ENCODE measurements around a stretch of chr10.

DNA sequence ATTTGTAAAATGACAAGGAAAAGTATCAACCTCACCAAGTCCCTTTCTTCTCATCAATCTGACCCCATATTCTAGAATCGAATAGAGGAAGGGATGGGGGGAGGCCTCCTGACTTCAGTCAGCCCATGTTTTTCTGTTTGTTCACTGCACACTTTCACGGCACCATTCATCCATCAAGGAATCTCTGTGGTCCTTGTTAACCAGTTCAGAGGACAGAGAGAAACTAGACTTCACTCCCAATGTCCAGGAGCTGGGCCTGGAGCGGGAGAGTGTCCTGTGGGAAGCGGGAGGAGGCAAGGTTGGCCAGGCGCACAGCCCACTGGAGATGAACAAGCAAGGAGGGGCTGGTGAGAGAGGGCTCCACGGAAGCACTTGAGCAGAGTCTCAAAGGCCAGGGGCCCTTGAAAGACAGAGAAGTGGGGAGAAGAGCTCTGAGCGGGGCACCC, 49.4 kb downstream of the ZMIZ1 start:
- CAGE, long polyA plus RNA, result no peak
- RRBS, result no CpG with 5 or more reads among the region's 7 CpGs

- CAGE, long polyA plus RNA, result no peak
- RRBS, result no CpG with 5 or more reads among the region's 7 CpGs
These were observed 54.6 kb downstream of the ZMIZ1 start for GRCh38 chr10:79123311-79123851.

GRCh38 chr10:79136241-79136994, 67.7 kb downstream of the ZMIZ1 start:
- CAGE, long polyA plus RNA, result no peak
- RRBS, result no CpG with 5 or more reads among the region's 2 CpGs

GRCh38 chr10:79149274-79149539, 80.4 kb downstream of the ZMIZ1 start:
- CAGE, long polyA plus RNA, result no peak
- RRBS, result no CpG with 5 or more reads among the region's 2 CpGs

DNA sequence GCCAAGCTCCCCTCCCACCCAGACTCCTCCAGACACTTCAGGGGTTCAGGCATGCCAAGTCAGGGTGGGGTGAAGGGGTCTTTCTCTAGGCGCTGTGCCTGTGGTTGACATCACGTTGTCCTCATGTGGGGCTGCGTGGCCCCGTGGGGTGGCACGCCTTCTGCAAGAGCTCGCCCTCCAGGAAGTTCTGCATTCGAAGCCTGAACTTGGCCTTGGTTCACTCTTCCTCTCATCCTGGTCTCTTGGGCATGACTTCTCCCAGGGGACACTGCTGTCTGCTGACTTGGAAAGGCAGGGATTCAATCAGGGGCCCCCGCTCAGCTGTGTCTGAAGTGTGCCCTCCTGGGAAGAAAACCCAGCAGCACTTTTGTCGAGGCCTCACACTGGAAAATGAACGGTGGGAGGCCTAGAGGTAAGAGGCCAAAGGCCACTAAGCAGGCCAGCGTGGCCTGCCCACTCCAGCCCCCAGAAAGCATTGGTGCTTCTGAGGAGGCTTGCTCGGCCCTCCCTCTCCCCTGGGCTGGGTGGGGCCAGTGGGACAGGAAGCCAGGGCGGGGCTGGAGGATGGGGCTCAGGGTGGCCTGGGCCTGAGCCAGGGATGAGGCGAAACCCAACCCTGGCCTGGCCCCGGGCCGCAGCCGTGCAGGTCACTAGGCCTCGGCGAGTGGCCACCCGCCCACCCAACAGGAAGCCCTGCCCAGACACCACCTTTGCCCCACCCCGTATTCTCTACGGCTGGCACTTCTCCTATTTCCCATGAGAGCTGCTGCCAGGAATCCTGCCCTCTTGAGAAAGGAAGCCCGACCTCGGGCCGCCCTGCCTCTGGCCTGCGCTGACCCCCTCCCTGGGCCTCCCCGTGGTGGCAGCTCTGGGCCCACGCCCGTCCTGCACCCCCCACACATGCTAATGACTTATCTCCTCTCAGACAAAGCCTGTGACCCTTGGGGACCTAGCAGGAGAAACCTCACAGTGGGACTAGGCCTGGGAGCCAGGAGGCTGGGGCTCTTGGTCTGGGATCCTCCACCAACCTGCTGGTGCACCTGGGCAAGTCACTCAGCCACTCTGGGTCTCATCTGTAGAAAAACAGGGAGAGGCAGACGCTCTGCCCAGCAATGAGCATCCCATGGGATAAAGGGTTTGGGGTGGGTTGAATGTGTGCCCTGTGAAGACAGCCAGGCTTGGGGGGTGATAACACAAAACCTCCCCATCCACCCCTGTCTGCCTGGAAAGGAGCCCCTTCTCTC, 81.2 kb downstream of the ZMIZ1 start:
- CAGE, long polyA plus RNA, result no peak
- RRBS, result no CpG with 5 or more reads among the region's 30 CpGs

DNA sequence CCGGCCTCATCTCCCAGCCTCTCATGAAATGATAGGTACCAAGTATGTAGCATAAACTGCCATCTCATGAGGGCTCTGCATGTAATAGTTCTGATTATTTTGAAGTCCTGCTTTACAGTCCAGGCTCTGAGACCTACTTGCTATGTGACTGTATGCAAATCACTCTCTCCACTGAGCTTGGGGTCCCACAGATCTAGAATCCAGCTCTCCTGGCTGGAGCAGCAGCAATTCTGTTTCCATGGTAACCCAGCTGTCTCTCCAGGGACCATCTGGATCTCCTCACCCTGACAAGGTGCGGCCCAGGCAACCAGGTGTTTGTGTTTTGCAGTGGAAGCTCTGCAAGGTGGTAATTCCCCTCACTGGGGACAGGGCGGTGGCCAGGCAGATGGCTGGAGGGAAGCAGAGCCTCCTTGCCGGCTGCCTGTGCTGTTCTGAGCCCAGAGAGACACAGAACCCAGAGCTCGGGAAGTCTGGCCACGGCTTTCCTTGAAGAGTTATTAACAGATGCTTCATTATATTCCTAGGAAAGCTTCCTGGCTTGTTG, 118.3 kb upstream of the PPIF start:
- CAGE, long polyA plus RNA, result no peak
- RRBS, result no CpG with 5 or more reads among the region's 6 CpGs

DNA sequence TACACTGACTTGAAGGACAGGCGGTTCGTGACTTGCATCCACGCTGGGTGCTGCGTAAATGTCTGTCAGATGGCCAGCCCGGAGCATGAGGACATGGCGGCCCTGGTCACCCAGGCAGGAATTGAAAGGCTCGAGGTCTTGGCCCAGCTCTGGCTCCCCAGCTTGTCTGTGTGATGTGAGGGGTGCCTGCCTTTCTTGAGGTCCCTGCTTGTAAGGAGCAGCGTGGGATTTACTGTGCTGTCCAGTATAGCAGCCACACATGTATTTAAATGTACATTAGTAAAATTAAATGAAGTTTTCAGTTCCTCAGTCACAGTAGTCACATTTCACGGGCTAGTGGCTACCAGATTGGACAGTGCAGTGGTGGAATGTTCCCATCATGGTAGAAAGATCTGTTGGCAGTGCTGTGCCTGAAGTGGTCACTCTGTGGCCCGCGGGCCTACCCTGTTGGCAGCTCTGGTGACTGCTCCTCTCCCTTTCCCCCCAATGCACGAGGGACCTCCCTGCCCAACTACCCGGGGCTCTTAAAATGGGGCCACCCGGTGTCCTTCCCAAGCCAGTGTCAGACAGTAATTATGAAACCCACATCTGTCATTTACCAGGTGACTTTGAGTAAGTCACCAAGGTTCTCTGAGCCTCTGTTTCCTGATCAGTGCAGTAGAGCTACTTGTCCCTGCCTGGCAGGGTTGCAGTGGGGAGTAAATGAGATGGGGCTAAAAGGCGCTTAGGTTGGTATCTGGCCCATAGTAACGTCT, 97.8 kb upstream of the PPIF start:
- CAGE, long polyA plus RNA, result no peak
- RRBS, result no CpG with 5 or more reads among the region's 16 CpGs

- CAGE, long polyA plus RNA, result no peak
- RRBS, result no CpG with 5 or more reads among the region's 5 CpGs
These were observed 42.7 kb upstream of the PPIF start for GRCh38 chr10:79304437-79305013.

- CAGE, long polyA plus RNA, result no peak
- RRBS, result no CpG with 5 or more reads among the region's 15 CpGs
These were observed 30.4 kb upstream of the PPIF start for GRCh38 chr10:79316571-79317473.

GRCh38 chr10:79348446-79349361, 1.4 kb downstream of the PPIF start:
- CAGE, long polyA plus RNA, result no peak
- RRBS, result no CpG with 5 or more reads among the region's 11 CpGs

DNA sequence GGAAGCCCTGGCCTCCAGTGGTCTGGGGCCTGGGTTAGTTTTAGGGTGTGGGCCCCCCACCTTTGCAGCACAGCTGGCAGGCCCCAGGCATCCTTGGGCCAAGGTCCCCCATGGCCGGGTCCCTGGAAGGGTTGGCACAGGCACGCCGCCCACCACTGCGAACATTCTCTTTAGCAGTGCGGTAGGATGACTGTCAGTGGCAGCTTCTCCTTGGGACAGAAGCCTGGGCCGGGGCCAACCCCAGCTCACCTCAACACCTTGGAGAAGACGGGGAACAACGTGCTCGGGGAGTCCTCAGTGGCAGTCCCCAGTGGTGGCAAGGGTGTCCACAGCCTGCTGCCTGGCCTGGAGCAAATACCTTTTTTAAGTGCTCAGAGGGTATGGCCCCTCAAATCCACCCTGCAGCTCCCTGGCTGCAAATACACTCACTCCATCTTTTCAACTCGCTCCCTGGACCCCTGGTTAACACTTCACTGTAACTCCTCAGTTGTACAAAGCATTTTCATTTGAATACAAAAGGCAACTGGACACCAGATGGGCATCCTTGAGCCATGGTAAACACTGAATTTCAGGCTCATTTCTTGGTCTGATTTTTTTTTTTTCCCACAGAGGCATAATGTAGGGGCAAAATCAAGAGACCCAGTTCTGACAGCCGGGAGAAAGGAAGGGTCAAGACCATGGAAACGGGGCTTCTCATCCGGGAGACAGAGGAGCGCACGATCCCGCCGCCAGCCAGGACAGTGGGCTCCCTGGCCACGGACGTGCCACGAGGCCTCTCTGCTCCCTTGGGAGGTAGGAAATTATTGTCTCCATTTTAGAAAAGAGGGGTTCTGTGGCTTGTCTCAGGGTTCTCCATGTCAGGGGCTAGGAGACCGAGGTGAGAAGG, 37.2 kb downstream of the PPIF start:
- CAGE, long polyA plus RNA, result no peak
- RRBS, result no CpG with 5 or more reads among the region's 21 CpGs

DNA sequence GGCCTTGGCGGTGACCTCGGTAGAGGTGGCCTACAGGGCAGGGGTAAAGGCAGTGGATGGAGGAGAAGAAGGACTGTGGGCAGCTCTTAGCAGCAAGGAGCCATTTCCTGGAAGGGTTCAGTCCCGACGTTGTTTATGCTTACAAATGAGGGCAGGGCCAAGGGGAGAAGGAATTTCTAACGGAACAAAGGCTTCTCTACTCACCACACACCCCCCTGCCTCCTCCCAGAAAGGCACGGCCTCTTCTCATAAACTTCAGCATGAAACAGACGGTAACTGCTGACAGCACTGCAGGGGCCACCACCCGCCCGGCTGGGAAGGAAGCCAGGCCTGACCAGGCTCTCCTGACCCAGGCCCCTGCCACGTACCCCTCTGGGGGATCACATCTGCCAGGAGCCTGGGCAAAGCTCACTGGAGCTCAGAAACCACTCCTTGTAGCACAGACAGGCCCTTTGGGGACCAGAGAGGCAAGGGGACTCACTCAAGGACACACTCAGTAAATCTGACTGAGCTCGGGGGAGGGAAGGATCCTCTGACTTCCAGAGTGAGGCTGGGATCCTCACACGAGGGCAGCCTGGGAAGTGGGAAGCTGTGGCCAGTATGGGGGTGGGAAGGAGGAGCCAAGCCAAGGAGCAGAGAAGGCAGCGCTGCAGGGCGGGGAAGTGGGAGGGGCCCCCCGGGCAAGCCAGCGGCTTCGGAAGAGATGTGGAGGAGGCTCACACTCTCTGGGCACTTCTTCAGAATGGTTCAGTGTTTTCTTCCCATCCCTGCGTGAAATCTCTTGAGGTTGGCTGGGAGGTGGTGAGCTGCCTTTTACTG, 46.1 kb downstream of the ZCCHC24 start:
- CAGE, long polyA plus RNA, result no peak
- RRBS, result no CpG with 5 or more reads among the region's 18 CpGs

GRCh38 chr10:79450327-79450526, 4.8 kb upstream of the ZCCHC24 start:
- CAGE, long polyA plus RNA, result no peak
- RRBS, result no CpG with 5 or more reads among the region's 2 CpGs

GRCh38 chr10:79454180-79454692, 8.8 kb upstream of the ZCCHC24 start:
- CAGE, long polyA plus RNA, result no peak
- RRBS, result 0% methylated on average over 1 of the region's 6 CpGs

DNA sequence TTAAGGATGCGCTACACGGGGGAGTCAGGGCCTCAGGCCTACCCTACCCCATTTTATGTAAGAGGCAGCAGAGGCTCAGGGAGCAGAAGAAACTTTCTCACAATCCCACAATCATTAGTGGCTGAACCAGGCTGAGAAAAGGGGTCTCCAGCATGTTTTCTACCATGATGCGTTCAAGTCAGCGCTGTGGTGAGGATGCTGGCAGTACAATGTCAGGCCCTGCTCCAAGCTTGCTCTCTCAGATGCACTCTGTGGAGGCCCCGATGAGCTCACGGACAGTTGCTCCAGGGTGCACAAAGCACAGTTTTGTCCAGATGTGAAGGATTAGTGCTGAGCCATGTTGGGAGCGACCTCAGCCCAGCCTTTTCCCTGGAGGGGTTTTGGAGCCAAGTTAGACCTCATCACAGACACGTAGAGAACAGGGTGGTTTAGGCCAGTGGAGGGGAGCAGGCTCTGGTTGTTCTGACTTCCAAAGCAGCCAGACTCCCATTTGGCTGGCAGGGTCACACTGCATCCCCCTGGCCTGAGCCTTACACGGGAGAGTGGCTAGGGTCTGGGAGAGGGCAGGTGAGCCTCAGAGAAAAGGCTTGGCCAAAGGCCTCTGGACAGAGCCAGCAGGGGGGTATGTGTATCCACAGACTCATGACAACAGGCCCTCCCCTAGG, 4.5 kb downstream of the PLAC9 start:
- CAGE, long polyA plus RNA, result no peak
- RRBS, result no CpG with 5 or more reads among the region's 9 CpGs

GRCh38 chr10:80166570-80167043, 34.1 kb downstream of the PLAC9 start:
- CAGE, long polyA plus RNA, result no peak
- RRBS, result 96% methylated on average over 3 of the region's 15 CpGs

- CAGE, long polyA plus RNA, result no peak
- RRBS, result no CpG with 5 or more reads among the region's 5 CpGs
These were observed 29.1 kb downstream of the ANXA11 start for GRCh38 chr10:80176279-80176651.

DNA sequence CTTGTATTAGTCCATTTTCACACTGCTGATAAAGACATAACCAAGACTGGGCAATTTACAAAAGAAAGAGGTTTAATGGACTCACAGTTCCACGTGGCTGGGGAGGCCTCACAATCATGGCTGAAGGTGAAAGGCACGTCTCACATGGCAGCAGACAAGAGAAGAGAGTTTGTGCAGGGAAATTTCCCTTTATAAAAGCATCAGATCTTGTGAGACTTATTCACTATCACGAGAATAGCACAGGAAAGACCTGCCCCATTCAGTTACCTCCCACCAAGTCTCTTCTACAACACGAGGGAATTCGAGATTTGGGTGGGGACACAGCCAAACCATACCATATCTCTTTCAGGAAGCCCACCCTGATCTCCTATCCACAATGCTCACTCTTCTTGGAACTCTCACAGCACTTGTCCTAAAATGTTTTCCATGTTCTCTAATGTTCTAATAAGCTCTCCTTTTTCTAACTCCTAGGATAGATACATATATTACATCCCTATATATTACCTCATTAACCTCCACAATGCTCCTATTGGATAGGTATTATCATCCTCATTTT, 9.6 kb downstream of the ANXA11 start:
- CAGE, long polyA plus RNA, result no peak
- RRBS, result no CpG with 5 or more reads among the region's 5 CpGs

- CAGE, long polyA plus RNA, result no peak
- RRBS, result no CpG with 5 or more reads among the region's 9 CpGs
These were observed 15.6 kb downstream of the MAT1A start for GRCh38 chr10:80273989-80274219.

DNA sequence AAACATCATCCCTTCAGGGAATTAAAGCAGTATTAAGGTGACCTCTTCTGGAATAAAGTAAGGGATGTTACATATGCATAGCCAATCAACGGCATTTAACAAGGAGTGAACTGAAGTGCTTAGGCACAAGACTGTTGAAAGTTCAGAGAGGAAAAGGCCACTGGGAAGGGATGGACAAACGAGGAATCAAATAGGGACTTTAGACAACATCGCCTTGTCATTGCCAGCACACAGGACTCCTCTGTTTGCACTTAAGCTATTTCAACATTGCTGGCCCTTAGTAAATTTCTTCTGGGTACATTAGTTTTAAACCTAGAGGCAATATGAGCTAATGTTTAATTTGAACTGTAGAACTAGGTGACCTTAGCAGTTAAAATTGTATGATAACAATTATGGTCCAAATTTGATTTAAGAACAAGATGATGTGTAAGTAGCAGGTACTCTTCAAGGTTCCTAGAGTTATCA, 1.4 kb upstream of the MAT1A start:
- CAGE, long polyA plus RNA, result no peak
- RRBS, result no CpG with 5 or more reads among the region's 3 CpGs

Measured in AG04450 (cell line).